Diencephalon (tissue), 2 donors: Measurements from ENCODE around the genes MARCHF11 and RETREG1.

DNA sequence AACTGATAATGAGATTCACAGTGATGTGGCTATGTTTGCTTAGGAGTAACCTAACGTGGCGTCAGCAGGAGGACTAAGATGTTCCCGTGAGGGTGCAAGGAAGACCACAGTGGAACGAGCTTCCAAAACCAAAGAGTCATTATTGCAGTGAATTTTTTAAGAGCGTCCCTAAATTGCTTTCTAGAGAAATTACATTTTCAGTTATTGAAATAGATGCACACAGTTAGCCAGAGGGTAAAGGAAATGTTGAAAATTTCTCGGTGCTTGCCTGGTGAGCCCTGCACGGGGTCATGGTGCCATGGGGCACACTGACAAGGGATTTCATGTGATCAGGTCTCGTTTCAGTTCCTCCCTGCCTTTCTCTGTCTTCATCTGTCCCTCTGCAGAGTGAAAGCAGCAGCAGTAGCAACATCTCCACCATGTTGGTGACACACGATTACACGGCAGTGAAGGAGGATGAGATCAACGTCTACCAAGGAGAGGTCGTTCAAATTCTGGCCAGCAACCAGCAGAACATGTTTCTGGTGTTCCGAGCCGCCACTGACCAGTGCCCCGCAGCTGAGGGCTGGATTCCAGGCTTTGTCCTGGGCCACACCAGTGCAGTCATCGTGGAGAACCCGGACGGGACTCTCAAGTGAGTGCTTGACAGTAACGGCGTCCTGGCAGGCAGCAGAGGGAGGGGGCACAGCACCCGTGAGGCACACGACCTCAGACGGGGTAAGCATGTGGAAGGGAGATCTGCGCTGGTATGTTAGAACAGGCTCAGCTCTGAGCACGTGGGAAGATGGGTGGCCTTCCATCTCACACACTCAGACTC is 89.2 kb upstream of the OTULINL start:
- RAMPAGE, long total RNA: no peak

GRCh38 chr5:14507802-14508495 is 73.6 kb upstream of the OTULINL start:
- RAMPAGE, long total RNA: no peak

- RAMPAGE, long total RNA: no peak
Observed at GRCh38 chr5:14572699-14573057, 8.9 kb upstream of the OTULINL start.

- RAMPAGE, long total RNA: no peak
Observed at GRCh38 chr5:14578143-14578551, 3.4 kb upstream of the OTULINL start.

DNA sequence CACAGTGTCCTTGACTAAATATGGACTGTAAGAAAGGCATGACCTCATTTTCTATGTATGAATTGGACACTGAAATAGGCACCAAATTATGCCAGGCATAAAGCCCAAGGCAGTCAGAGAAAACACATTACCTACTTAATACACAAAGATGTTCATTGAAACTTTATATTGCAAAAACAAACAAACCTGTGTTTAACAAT is 7.1 kb downstream of the ANKH start:
- RAMPAGE, long total RNA: no peak

- RAMPAGE, long total RNA: no peak
Observed at GRCh38 chr5:15009432-15009909, 137.9 kb upstream of the ANKH start.

DNA sequence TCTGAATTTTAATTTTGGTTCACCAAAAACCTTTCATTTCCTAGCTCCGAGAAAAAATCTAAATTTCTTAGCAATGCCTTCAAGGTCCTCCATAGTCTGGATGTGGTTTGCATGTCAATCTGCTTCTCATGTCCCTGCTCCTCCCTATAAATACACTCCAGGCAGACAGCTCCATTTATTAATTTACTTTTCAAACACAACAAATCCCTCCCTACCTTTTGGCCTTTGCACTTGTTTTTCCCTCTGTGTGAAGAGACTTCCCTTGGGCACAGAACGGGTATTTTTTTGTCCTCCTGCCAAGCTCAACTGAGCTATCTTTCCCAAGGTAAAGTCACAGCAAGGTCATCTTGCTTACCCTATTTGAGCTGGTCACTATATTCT is 159.5 kb upstream of the ANKH start:
- RAMPAGE, long total RNA: no peak

DNA sequence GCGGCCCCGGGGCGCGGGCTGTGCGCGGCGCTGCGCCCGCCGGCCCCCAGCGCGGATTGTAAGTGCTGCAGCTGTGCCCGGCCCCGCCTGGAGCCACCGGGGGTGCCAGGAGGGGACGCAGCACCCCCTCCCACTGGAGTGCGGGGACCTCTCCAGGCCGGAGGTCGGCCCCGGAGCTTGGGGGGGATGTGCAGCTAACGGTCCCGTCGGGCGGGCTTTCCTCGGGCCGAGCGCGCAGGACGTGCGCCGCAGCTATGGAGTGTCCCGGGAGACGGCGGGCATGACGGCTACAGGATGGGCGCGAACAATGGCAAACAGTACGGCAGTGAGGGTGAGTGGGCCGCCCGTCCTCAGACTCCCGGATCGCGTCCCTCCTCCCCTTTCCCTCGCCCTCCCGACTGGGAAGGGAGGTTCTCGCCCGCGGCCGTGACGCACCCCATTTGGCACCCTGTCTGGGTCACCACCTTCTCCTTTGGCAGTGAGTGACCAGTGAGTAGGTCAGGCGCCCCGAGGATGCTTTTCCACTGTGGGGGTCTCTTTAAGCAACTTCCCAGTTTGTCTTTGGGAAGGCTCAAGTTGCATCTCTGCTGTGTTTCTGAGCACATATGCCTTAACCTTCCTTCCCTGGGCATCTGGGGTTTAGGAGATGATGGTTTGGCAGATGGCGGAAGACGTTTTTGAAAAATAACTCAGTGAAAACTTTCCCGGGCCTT is 559 bp downstream of the FBXL7 start:
- RAMPAGE, long total RNA: no peak

GRCh38 chr5:16179532-16180320 is at the start of gene MARCHF11:
MARCHF11 (minus strand) TSS chr5:16179791.
- RAMPAGE, long total RNA: start-site peak on the plus strand at chr5:16179736-16179772, 24 and 20 reads in 2 replicates

DNA sequence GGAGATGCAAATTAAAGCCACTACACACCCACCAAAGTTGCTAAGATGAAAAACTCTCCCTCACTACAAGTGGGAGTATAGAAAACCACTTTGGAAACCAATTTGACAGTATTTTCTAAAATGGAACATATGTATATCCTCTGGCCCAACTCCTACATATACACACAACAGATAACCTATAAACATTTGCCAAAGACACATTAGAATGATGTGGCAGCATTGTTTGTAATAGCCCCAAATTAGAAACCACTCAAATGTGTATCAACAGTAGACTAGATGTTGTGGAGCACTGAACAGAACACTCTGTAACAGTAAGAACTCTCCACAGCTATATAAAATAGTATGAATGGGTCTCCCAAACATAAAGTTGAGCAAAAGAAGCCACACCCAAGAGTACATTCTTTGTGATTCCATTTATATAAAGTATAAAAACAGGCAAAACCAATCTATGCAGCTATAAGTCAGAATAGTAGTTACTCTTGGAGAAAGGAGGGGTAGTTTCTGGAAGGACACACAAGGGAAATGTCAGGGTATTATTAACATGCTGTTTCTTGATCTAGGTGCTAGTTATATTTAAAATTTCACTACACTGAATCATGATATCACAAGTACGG is 6.1 kb downstream of the ZNF622 start:
- RAMPAGE, long total RNA: no peak

GRCh38 chr5:16483311-16483849 is 17.8 kb upstream of the ZNF622 start:
- RAMPAGE, long total RNA: no peak

DNA sequence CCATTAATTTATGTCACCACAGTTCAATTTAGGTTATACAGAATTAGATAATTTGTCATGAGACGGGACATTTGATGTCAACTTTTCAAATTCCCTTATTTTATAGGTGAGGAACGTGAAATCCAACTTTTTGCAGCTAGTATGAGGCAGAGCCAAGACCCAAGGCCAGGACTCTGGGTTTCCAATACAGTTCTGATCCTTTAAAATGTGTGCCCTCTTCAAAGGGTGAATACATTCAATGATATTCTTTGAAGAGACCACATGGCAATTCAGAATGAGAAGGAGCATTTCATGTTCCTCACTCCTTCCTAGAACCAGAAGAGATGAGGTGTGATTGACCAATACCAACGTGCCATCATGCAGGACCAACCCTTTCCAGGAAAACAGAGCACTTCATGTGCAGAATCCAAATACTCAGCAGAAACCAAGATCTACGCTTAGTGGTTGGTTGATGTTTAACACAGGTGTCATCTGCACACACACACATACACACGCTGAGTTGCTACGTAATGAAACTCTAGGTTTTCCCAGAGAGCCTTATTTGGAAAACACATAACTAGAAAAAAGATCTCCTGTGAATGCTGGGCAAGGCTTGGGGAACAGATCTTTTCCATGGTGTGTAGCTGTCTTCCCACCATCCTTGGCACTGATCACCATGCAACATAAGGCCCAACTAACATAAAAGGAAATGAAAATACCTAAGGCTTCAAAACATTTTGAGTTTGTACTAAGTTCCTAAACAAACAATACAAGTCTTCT is 21.0 kb upstream of the ZNF622 start:
- RAMPAGE, long total RNA: no peak

DNA sequence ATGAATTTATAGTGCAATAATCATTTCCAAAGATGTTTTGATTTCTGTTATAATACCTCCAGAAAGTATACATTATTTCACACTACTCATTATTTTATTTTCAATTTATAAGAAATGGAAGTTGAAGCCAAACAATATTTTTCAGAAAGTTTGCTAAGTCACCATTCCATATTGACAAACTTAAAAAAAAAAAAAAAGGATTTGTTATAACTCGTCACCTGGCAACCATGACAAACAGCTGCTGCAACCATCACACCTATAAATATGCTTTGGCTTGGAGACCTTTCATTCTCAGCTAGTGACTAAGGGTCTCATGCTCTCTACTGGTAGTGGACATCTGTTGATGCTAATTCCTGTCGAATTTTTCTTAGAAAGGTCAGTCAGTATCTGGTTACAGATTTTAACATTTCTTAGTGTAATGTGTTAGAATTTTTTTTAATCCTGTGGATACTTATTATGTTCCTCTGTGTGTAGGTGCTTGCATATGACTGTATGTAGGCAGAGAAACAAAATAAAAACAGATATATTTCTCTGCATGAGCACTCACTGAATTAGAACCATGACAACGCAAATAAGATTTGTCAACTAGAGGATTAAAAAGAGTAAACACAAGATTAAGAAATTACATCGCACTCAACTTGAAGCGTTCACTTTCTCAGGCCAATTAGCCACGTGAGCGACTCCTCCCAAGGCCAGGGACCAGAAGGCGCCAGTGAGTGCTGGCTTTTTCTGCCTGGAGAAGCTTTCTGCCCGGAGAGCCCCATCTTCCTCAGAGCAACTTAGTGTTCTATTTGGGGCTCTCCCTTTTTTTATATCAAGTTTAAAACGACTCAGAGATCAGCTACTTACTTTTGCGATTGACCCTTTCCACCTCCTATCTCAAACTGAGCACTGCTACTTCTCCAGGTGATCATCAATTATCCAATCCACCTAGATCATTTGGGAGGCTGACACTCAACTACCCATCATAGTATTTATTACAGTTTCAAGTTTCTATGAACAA is 27.0 kb upstream of the ZNF622 start:
- RAMPAGE, long total RNA: no peak

GRCh38 chr5:16521327-16522143 is 55.9 kb upstream of the ZNF622 start:
- RAMPAGE, long total RNA: no peak

DNA sequence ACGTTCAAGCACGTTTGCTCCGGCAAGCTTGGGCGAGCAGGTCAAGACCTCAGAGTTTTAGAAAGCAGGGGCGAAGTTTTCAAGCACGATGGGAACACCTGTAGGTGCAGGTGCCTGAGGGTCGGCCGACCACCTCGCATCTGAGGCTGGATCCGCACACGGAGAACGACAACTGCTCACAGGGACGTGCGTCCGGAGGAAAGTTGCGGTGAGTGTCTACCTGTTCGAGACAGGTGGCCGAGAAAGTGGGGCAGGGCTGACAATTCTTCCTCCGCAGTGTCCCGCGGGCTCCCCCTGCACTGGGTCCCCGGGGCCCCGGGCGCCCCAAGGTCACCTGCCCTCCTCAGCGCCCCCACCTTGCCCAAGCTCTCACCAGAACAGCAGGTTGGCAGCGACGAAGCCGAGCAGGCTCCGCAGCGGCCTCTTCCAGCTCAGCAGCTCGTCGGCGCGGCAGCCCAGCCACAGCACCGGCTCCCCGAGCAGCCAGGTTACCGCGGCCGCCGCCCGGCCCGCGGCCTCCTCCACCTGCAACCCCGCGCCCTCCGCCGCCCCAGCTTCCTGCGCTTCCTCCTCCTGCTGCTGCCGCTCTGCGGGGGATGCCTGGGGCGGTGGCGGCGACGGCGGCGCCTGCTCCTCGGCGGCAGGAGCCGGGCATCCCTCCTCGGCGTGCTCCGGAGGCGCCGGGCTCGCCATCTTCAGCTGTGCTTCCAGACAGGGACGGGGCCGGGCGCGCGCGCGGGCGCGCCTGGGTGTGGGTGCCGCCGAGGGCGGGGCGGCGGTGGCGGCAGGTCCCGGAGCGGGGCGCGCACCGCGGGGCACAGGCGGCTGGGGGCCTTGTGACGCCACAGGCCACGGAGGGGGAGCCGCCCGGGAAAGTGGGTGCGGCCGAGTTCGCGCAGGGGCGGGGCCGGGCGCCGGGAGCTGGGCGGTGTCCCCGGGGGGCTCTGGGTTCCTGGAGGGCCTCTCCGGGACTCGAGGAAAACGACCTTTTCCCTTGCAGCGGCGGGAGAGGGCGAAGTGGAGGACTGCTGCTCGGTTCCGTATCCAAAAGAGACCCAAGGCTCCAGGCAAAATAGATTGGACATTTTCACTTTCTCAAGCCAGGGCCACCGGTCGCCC is at the start of gene RETREG1:
Gene RETREG1 (minus strand): TSS at position 719 of the 1,119 bp plus-strand sequence.
- RAMPAGE, long total RNA: no peak

DNA sequence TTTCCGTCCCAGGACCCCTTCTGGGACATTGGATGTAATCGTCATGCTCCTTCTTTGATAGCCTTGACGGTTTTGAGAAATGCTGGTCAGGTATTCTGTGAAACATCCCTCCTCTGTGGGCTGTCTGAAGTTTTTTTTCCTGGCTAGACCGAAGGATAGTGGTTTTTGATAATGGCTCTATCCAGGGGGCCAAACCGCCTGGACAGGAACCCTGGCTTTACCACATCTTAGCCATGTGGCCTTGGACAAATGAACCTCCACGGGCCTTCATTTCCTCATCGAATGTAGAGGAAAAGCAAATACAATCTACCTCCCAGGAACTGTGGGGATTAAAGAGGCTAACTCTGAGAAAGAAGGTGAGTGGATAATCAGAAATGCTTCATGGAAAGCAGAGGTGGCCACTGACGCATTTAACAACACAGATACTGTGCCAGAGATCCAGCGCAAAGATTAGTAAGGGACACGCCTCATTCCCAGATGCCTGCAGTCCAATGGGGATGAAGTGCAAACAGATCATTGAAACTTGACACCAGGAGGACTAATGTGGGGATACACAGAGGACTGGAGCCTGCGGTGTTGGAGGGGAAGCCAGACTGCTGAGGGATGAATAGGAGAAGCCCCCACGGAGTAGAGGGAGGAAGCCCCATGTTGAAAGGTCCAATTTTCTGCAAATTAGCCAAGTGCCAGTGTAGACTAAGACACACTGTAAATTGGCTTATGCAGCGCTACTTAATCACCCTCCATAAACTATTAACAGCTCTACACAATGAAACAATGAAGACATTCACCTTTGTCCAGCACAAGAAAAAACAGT is 41.7 kb downstream of the MYO10 start:
- RAMPAGE, long total RNA: no peak

GRCh38 chr5:17118588-17119081 is 98.8 kb upstream of the BASP1 start:
- RAMPAGE, long total RNA: no peak

- RAMPAGE, long total RNA: no peak
Observed at GRCh38 chr5:17229239-17229733, 11.9 kb downstream of the BASP1 start.

GRCh38 chr5:17402070-17402884 is 89.6 kb downstream of the H3Y2 start:
- RAMPAGE, long total RNA: no peak

DNA sequence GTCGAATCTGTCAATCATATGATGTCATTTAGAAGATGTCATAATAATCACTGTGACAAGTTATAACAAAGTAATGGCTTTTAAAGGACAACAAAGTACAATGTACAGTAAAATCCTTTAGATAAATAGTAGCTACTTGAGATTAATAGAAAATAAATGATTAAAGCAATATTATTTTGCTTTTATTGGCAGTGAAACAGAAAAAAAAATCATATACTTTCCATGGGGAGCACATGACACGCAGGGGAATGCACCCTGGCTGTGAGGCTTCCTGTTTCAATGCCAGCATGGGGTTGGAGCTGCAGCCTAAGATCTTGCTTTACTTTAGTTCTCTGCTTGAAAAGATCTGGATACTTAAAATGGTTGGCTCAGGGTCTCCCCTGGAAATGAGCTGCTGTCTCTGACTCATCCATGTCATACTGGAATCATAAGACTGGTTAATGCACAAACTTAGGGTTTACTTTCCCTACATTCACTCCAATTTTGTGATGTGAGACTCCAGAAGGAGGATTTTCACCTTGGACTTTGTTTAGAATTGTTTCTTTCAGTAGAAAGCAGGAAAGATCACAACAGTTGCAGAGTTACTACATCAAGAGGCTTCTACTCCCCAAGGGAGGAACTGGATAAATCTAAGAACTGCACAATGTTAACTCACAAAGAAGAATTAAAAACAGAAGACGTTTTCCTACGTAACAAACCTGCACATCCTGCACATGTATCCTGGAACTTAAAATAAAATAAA is 263.1 kb upstream of the H3Y1 start:
- RAMPAGE, long total RNA: no peak